LNCaP clone FGC (cell line): ENCODE results near the genes RNF138 and ASXL3.

- RRBS, 2 experiments: no CpG with 5 or more reads among the region's 5 CpGs
These were observed 15.6 kb downstream of the DSG2 start for GRCh38 chr18:31513348-31514295.

GRCh38 chr18:31685746-31686157 is 1.4 kb upstream of the B4GALT6 start:
- RRBS, 2 experiments: no CpG with 5 or more reads among the region's 18 CpGs

- RRBS, 2 experiments: no CpG with 5 or more reads among the region's 9 CpGs
These were observed 20.5 kb downstream of the SLC25A52 start for GRCh38 chr18:31740105-31740563.

GRCh38 chr18:31857396-31858063 is 85.4 kb downstream of the TRAPPC8 start:
- RRBS, 2 experiments: no CpG with 5 or more reads among the region's 6 CpGs

- RRBS, 2 experiments: no CpG with 5 or more reads among the region's 42 CpGs
These were observed 884 bp downstream of the RNF125 start for GRCh38 chr18:32019206-32020212.

DNA sequence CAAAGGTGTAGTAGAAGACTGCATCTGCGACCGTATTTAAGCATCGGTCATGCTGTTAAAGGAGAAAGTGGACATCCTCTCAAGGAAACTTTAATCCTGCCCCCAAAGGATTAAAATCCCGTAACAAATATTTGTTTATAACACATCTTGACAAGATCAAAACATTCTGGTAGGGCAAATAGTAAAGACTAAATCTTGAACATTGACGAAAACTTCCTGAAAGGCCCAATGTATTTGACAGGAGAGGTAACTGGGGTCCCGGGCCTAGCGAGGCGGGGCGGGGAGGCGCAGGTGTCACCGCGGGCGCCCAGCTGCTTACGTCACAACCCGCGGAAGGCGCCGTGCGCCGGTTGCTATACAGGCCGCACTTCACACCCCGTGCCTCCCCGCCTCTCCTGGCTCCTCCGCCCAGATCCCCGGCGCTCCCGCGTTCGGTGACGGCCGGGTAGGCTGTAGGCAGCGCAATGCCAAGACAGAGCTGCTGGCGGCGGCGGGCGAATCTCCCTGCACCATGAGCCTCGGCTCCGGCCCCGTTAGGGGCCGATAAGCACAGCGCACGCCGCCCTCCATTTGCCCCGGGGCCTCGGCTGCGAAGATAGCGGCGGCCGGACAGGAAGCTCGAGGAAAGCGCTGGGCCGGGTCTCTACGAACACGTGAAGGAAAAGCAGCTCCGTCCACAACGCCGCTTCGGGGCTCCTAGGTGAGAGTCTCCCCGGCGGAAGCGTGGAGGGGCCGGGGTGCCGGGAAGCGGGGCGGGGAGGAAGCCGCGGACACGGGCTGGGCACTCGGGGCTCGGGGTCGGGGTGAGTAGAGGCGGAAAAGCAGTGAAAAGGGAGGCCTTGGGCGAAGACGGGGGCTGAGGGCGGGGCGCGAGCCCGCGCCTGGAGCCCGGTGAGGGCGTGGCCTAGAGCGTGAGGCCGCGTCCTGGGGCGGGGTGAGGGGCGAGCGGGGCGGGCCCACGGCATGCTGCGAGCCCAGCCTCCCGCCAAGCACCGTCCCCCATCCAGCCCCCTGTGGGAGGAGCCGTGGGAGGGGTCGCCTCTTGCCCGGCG is at the start of gene RNF138:
Gene RNF138, plus strand, starts transcription at position 339 of the 1,052 bp plus-strand sequence.
- RRBS, 2 experiments: under 1 to 1% methylated on average over 38 of the region's 96 CpGs

- RRBS, 2 experiments: 1% methylated on average over 25 to 27 of the region's 92 CpGs
These were observed 1.2 kb downstream of the RNF138 start for GRCh38 chr18:32092596-32093630.

DNA sequence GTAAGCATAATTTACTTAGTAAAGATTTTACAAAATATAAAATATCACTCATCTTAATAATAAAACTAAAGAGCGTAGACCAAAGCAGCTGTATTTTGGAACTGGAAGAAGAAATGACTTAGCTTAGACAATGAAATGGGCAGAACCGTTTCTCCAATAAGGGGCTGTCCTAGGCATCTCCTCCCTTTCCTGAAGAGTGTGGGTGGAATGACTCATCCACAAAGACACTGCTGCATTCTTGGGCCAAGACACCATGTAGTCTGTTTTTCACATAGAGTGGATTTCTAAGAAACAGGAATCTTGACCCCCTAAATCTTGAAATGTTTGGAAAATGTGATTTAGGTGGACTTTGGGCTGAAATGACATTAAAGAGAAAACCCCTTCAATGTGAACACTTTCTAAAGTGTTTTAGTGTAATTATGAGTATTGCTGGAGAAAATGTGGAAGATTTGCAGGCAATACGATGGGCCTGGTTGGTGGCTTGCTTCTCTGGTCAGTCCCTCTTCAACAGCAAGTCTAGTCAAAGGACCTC is 119.0 kb downstream of the MEP1B start:
- RRBS, 2 experiments: no CpG with 5 or more reads among the region's 3 CpGs

DNA sequence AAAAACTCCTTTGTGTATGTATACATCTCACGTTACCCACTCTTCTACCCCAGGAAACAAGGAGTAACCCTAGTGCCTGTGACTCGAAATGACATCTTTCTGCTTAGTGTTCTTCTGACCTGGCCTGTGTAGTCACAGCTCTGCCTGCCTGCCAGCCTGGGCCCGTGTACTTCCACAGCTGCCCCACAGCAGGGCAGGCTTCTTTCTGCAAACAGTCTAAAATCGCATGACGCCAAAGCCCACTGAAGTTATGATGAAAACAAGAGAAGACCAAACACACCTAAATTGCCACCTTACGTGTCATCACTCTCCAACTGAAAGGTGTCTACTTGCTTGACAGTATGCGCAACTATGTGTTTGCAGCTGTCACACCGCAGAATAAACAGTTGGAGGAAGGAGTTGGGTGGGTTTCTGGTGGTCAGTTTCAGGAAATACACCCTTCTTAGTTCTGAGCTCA is 1.5 kb downstream of the GAREM1 start:
- RRBS, 2 experiments: no CpG with 5 or more reads among the region's 8 CpGs

- RRBS, 2 experiments: under 1 to 1% methylated on average over 29 of the region's 62 CpGs
These were observed 578 bp downstream of the GAREM1 start for GRCh38 chr18:32470033-32470574.

DNA sequence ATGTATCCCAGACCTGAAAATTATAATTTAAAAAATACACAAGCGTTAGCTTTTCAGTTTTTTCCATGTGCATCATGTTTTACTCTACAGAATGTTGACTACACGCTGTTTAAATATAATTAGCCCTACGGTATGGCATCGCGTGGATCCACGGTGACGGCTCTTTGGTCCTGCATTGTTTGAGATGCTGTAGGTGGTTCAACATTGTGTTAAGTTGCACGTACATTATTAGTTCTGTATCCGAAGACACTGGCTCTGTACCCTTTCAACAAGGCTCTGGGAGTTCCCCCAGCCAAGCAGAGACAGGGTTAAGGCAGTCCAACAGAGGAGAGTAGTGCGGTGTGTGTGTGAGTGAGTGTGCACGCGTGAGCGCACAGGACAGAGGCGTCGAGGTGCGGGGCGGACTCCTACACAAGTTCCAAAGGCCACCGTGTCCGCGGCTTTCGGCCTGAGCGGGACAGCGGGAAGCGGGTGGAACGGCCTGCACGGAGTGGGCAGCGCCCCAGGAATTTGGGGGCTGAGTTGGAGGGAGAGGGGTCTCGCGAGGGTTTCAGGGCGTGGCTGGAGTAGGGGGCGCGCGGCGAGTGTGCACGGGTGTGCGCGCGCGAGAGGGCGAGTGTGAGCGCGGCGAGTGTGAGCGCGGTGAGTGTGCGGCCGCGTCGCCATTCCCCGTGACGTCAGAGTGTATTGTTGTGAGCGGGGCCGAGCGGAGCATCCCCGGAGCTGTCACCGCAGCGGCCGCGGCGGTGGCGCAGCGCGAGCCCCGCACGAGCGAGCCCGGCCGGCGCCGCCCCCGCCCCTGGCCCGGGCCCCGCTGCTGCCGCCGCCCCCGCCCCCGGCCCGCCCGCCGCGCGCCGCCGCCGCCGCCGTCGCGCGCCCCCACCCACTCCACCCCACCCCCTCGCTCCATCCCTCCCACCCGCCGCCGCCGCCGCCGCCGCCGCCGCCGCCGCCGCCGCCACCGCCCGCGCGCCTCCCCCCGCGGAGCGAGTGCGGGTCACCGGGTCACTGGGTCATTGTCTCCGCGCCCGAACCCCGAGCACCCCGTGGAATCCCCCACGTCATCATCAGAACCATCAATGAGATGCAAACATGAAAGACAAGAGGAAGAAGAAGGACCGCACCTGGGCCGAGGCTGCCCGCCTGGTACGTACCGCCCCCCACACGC is at the start of gene ASXL3:
Gene ASXL3, plus strand, starts transcription at position 680 of the 1,168 bp plus-strand sequence.
- RRBS, 2 experiments: under 1 to 2% methylated on average over 13 of the region's 125 CpGs

DNA sequence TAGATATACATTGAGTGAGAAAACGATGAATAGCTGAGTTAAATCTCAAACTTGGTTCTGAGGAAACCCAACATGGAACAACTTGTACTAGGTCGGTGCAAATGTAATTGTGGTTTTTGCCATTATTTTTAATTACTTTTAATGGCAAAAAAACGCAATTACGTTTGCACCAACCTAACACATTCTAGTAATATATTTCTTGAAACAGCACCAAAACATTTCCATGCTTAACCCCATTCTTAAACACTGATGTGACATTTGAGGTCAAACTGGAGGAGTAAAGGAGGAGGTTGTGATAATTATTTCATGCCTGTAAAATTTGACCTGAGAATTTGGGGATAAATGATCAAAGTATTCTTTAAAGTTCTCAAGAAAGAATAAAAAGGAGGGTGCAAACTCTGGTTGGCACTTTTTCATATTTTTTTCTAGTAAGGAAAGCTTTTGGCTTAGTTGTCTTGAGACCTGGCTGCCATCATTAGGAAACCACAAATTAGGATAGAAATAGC is 143.0 kb downstream of the DTNA start:
- RRBS, 2 experiments: no CpG with 5 or more reads among the region's 4 CpGs

DNA sequence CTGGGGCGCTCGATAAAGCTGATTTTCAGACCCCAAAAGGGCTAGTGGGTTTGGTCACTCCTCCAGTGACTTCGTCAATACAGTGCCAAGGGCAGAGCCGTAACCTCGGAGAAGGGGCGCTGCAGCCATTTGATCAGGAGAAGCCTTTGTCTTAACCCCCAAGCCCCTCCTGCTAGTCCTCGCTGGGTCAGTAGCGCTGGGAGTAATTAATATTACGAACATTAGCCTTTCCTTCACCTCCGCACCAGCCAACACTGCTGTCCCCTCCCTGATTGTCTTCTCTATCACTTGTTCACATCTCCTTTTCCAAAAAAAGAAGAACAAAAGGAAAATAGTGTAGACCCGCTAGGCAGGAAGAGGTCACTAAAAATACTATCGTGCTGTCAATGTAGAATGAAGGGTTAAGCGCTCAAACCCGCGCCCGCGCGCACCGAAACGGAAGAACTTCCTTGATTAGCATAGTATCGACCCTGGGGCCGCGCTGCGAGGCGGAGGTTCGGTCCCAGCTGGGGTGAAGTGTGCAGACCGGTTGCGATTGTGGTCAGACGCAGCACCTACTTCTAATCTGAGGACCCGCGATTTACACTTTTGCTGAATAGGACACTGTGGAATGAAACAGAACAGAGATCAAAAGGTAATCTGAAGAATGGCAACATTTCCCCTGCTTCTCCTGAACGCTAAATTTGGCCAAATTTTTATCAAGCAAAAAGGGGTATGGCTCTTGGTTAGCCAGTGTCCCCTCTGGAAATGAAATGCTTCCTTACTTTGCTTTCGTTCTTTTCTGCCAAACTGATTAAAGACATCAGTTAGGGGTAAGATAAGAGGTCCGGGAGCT is 63.1 kb upstream of the MAPRE2 start:
- RRBS, 2 experiments: no CpG with 5 or more reads among the region's 34 CpGs

GRCh38 chr18:34978745-34979605 is 62.2 kb upstream of the MAPRE2 start:
- RRBS, 2 experiments: no CpG with 5 or more reads among the region's 11 CpGs

GRCh38 chr18:35083223-35083813 is 42.1 kb downstream of the MAPRE2 start:
- RRBS, 2 experiments: no CpG with 5 or more reads among the region's 5 CpGs

GRCh38 chr18:35085381-35086104 is 44.3 kb downstream of the MAPRE2 start:
- RRBS, 2 experiments: no CpG with 5 or more reads among the region's 3 CpGs

DNA sequence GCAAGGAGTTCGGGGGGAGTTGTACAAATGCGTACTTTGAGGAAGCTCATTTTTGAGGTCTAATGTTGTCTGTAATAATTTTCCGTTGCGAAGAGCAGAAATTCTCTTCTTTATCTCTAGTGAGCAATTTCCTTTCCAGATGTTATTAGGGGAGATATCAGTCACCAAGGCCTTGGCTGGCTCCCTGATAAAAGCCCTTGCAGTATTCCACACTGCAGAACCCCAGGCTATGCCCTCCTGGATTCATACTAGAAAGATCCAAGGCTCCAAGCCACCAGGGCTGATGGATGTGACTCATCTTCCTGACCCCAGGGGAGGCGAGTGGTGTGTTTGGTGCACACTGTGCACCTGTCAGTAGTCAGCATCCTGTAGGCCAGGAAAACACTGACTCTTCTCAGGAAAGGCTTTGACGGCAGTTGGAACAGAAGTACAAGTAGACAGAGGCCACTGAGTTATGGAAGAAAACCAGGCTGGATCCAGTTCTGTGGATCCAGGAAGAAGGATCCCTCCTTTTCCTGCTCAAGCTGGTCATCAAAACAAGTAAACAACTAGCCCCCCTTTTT is 34.6 kb downstream of the INO80C start:
- RRBS, 2 experiments: no CpG with 5 or more reads among the region's 6 CpGs

- RRBS, 2 experiments: no CpG with 5 or more reads among the region's 13 CpGs
These were observed 31.0 kb downstream of the INO80C start for GRCh38 chr18:35466536-35467374.

- RRBS, 2 experiments: no CpG with 5 or more reads among the region's 11 CpGs
These were observed 732 bp upstream of the INO80C start for GRCh38 chr18:35498523-35498861.